Neuron (in vitro differentiated cells): Measurements from ENCODE around the genes RNF157, UBALD2 and ST6GALNAC2.

- PRO-cap, result no peak
These were observed 15.3 kb downstream of the SRP68 start for GRCh38 chr17:76056572-76057838.

DNA sequence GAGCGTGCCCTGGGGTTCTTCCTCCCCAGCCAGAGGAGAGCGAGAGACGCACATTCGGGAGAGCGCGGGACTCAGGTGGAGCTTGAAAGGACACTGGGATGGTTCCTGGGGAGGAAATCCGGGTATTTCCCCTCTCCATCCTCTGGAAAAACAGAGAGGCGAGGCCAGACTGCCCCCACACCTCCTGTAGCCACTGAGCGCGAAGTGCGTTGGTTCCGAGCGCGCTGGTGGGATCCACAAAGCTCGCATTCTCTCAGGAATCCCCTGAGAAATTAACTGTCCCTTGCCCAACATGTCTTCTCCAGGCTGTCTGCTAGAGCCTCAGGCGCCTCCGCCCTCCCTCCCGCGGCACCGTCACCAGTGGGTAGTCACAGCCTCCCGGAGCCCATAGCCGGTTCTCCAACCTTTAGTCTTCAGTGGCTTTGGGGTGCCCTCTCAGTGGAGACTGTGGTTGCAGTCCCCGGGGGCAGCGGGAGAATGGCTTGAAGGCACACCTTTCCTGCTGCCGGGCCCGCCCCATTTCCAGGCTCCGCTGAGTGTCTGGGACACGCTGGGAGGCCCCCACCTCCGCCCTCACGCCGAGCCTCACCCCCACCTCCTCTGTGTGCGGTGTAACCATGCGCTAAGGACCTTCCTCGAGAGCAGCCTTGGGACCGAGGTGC is 1.5 kb downstream of the GALR2 start:
- PRO-cap, result no peak

GRCh38 chr17:76079960-76081146 is 1.4 kb downstream of the ZACN start:
- PRO-cap, result no peak

GRCh38 chr17:76087970-76088451 is 9.0 kb downstream of the ZACN start:
- PRO-cap, result no peak

DNA sequence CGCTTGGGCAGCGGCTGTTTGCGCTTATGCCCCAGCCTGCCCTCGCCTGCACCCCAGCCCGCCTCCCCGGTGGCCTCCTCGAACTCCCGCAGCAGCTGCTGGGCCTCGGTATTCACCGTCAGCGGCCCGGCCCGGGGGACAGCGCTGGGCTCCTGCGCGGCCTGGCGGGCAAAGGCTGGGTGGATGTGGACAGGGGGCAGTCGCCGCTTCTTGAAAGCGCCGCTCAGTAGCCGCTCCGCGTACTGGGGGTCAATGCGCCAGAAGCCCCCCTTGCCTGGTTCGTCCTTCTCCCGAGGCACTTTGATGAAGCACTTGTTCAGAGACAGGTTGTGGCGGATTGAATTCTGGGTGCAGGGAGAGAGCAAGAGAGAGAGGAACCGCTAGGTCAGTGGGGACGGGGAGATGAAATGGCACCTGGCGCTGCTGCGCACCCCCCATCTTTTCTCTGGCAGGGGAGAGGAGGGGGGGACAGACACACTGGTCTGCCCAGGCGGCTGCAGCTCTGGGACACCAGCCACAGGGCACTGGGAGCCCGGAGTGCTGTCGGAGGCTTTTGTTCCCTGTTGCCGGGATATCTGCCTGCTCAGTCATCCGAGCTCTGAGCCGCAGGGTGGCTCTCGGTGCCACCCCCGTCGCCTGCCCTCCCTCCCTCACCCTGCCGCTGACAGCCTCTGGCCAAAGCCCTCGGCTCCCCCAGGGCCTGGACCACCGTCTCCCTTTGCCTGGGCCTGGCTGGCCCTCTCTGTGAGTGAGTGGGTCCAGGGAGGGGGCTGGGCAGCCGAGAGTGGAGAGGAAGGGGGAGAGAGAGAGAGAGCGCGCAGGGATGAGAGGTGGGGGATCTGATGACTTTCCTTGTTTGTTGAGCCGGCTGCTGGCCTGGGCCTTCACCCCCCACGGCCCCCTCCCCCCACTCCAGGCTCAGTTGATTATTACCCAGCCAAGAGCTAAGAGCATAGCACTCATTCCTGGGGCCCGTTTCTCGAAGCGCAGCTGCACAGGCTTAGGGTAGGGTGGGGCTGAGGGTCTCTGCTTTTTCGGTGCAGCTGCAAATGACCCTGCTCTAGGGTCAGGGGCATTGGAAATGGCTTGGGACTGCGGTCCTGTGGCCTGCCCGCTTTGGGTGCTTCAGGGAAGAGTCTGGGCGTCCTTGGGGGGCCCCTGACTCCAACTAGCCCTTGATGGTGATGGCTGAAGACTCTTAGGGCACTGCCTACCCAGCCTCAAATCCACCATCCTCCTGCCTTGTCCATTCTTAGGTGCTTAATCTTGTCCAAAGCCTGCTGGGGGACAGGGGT is 2.8 kb downstream of the FOXJ1 start:
- PRO-cap, result no peak

GRCh38 chr17:76208170-76208443 is 32.2 kb downstream of the RNF157 start:
- PRO-cap, result no peak

- PRO-cap, result bidirectional peak, plus-strand start at chr17:76240587, minus-strand start at chr17:76240439; bidirectional peak, plus-strand start at chr17:76240900, minus-strand start at chr17:76240824
These were observed at the start of gene RNF157 for GRCh38 chr17:76239770-76240968. Gene RNF157, minus strand, starts transcription at chr17:76240493.

- PRO-cap, result bidirectional peak, plus-strand start at chr17:76265353, minus-strand start at chr17:76264923; bidirectional peak, plus-strand start at chr17:76265552, minus-strand start at chr17:76265543; bidirectional peak, plus-strand start at chr17:76265618, minus-strand start at chr17:76265585
These were observed at the start of gene UBALD2 for GRCh38 chr17:76265029-76265794. Gene UBALD2, plus strand, starts transcription at chr17:76265348.

GRCh38 chr17:76271604-76271816 is 6.4 kb downstream of the UBALD2 start:
- PRO-cap, result no peak

DNA sequence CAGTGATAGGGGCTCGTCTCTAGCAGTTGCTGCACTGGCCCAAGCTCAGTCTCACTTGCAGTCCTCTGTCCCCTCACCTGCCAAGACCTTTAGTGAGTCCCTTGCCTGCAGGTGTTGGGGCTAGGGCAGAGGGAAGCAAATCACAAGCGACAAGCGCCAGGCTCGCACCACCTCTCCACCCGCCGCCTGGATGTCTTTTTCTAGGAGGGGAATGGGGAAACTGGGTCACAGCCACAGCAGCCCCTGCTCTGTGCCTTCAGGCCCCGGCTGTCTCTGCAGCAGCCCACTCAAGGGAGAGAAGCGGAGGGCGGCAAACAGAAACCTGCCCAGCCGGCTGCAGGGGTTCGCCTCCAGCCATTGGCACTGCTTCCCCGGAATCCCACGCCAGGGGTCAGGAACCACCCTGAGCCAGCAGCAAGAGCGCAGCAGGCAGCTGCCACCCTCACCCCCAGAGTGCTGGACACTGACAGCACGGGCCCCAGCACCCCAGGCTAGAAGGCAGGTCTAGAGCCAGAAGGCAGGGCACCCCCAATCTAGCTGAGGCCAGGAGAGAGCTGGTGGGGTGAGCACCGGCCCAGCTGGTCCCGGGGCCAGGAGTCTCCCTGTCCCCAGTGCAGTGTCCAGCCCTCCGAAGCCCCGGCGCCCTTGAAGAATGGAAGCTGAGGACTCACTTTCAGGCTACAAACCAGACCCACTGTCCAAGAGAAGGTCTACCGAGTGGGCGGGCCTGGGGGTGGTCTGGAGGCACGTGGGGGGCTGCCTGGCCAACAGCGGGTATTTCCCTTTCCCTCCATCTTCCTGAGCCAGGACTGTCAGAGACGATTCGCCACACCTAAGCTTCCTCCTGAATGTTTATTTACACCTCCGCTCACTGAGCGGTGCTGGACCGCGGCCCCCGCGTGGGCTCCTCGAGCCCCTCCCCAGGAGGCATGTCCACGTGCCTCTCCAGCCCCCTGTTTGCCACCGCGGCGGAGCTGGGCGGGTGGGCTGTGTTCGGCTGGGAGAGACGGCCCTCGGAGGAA is 8.4 kb downstream of the UBALD2 start:
- PRO-cap, result no peak

DNA sequence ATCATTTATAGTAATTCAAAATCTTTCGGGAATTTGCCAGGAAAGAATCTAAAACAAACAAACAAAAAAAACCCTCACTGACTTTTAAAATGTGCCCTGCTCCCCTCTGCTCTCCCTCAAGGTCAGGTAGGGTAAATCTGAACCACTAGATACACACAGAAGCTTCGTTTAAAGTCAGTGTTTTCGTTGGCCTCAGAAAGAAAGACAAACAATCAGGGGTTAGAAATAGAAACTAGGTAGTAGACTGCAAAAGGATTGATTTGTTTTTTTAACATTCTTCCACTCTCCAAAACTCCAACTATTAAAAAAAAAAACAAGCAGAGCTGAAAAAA is 2.0 kb downstream of the PRPSAP1 start:
- PRO-cap, result no peak

DNA sequence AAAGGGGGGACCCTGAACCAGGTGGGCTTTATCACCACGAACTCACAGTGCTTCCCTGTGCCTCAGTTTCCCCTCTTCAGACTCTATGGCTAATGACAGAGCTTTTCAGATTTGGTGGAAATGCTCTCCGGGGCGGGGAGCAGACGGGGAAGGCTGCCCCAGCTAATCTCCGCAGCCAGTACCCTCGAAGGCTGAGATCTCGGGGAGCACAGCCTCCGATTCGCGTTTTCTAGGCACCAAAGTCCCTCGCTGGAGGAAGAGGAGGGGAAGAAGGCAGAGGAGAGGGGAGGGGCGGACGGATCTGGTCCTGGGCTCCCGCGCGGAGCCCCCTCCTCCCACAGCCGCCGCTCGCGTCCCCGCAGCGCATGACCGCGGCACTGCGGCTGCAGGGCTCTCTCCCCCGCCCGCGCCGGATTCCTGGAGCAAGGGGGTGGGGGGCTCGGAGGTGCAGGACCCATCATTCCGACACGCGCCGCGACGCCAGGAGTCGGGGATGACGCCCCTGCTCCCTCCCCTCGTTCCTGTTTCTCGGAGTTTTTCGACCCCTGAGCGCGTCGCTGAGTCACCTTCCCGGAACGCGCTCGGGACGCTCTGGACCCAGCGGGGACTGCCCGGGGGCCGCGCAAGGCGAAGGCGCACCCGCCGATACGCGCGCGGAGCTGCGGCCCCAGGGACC is 1.6 kb upstream of the SPHK1 start:
- PRO-cap, result no peak

DNA sequence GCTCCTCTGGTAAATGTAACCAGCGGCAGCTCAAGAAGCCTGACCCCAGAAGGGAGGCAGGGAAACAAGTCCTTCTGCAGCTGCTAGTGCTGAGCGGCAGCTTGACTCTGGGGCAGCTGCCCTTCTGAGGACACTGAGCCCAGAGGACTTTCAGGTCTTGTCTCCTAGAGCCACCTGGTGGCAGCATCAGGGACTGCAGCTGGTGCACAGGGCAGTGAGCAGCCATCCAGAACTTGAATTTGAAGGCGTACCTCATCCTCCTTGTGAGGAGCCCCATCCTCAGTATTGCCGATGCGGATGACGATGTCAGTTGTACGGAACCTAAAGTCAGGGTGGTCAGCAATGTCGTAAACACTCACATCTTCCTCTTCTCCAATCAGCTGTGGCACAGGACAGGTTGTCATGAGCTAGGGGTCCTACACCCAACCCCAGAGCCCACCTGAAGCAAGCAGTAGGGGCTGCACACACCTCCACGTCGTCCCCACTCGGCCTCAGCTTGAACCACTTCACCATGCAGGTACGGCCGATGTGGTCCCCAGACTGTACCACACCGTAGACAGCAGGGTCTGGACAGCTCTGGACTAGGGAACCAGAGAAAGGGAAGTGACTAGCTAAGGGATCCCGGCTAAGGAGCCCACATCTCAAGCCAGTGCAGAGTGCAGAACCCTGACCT is 13.7 kb downstream of the SPHK1 start:
- PRO-cap, result no peak

DNA sequence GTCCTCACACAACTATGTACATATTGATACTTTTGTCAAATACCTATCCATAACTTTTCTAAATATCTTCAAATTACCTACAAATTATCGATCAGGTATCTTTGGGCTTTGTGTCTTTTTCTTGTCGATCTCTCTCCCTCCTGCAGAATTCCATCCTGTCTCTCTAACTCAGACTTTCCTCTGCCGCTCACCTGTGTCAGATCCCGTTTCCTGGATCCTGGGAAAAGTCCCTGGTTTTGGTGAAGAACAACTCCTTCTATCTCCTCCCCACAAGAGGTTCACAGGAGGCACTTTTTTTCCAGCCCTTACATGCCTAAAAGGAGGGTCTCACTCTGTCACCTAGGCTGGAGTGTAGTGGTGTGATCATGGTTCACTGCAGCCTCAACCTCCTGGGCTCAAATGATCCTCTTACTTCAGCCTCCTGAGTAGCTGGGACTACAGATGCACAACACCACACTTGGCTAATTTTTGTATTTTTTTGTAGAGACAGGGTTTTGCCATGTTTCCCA is 27.2 kb downstream of the UBE2O start:
- PRO-cap, result no peak

- PRO-cap, result no peak
These were observed 13.2 kb downstream of the AANAT start for GRCh38 chr17:76480623-76481060.

GRCh38 chr17:76522895-76523448 is 14.5 kb downstream of the CYGB start:
- PRO-cap, result no peak

DNA sequence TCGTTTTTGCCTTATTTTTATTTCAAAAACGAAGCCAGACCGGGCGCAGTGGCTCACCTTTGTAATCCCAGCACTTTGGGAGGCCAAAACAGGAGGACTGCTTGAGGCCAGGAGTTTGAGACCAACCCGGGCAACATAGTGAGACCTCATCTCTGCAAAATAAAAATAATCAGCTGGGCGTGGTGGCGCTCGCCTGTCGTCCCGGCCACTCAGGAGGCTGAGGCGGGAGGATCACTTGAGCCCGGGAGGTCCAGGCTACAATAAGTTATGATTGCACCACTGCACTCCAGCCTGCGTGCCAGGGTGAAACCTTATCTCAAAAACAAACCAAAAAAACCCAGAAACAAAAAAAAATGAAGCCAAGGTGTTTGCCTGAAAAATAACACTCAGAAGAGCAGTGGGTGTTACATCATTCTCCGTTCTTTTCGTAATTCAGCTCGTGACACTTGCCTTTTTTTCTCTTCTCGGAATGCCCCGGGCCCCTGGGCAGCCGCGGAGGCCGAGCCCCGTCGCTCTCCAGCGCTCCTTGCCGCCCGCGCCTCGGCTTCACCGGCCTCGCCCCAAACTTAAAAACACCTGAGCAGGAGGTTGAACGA is 17.0 kb downstream of the PRCD start:
- PRO-cap, result unidirectional peak, plus-strand start at position 461 of the sequence

GRCh38 chr17:76585614-76586482 is at the start of gene ST6GALNAC2:
Gene ST6GALNAC2, minus strand, starts transcription at chr17:76585860.
- PRO-cap, result no peak

GRCh38 chr17:76644948-76645480 is 1.5 kb upstream of the ST6GALNAC1 start:
- PRO-cap, result no peak

GRCh38 chr17:76670520-76671862 is 27.4 kb upstream of the ST6GALNAC1 start:
- PRO-cap, result bidirectional peak, plus-strand start at chr17:76671928, minus-strand start at chr17:76671690